SK-MEL-5 (cell line): ENCODE measurements around a stretch of chr19.

GRCh38 chr19:56837392-56838579 is 2.7 kb downstream of the PEG3 start:
RAMPAGE:
- cytosol, long total RNA, result no peak
- long total RNA, result no peak
- nucleus, long total RNA, result no peak

DNA sequence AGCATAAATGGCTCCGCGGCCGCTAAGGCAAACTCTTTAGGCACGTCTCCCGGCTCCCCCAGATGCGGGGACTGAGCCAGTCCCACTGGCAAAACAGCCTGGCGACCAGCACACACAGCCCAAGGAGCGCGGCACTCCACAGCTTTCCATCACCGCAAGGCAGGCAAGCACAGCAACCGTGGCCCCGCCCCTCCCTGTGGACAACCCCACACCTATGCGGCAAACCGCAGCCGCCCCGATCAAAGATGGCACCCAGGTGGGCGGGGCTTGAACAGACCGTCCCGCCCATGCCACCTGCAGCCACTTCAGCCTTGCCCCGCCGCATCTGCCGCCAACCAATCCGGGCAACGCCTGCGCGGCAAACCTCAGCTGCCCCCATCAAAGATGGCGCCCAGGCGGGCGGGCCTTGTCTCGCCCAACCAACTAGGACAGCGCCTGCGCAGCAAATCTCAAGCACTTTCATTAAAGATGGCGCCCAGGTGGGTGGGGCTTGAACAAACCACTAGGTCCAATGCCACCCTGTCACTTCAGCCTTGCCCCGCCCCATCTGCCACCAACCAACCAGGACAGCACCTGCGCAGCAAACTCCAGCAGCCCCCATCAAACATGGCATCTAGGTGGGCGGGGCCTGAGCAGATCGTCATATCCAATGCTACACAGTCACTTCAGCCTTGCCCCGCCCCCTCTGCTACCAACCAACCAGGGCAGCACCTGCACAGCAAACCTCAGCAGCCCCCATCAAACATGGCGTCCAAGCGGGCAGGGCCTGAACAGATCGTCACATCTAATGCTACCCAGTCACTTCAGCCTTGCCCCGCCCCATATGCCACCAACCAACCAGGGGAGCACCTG is 1.6 kb downstream of the PEG3 start:
RAMPAGE:
- cytosol, long total RNA, result no peak
- long total RNA, result no peak
- nucleus, long total RNA, result no peak

DNA sequence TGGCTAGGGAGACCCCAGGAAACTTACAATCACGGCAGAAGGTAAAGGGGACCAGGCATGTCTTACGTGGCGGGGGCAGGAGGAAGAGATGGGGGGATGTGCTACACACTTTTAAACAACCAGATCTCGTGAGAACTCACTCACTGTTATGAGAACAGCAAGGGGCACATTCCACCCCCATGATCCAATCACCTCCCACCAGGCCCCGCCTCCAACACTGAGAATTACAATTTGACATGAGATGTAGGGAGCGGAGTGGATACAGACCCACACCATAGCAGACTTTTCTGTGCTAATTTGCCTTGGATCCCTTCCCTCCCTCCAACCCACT is 106.7 kb upstream of the PEG3 start:
RAMPAGE:
- cytosol, long total RNA, result no peak
- long total RNA, result no peak
- nucleus, long total RNA, result no peak

DNA sequence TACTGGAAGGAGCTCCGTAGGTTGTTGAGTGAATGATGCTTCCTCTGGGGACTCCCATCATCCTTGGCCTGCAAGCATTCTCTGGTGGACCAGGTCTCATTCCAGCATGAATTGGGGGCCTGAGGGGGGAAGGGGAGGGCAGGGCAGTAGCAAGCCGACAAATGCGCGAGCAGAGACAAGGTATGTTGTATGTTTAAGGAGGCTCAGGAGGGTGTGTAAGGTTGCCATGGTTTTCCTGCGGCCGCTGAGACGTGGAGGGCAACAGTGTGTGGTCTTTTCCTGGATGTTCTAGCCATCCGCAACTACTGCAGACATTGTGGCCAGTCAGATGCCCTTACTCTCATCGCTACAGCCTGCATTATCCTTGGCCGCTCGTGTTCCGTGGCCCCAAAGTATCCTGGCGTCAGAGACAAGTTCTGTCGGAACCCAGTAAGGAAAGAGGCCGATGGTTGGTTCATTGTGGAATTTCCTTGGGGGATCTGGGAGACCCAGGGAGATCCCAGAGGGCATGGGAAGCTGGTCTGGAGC is 883 bp downstream of the ZNF264 start:
RAMPAGE:
- cytosol, long total RNA, result no peak
- long total RNA, result no peak
- nucleus, long total RNA, result no peak

DNA sequence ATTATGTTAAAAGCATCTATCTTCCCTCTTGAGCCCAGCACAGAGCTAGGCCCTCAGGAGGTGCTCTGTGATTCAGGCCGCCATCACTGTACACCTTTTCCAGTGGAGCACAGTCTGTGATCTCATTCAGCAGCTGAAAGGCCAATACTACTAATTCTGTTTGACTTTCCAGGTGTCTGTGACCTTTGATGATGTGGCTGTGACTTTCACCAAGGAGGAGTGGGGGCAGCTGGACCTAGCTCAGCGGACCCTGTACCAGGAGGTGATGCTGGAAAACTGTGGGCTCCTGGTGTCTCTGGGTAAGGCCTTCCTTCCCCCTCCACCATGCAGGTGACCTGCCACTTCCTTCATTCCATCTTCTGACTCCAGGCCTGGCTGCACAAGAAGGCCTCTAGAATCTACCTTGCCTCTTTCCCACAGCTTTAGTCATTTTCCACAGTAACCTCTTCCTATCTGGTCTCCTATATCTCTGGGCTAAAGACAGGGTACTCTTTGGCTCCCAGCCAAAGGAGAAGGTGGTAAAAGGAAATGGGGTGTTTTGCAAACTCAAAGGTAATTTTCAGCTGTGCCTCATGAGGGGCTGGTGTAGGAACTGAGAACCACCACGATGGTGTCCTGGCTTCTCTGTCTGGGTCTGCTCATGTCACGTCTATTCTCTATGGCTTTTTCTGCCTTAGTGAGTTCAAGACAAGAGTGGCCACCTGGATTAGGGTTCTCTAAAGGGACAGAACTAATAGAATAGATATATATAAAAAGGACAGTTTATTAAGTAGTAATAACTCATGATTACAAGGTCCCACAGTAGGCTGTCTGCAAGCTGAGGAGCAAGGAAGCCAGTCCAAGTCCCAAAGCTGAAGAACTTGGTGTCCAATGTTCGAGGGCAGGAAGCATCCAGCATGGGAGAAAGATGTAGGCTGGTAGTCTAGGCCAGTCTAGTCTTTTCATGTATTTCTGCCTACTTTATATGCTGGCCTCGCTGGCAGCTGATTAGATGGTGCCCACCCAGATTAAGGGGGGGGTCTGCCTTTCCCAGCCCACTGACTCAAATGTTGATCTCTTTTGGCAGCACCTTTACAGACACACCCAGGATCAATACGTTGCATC is 2.8 kb downstream of the ZNF264 start:
RAMPAGE:
- cytosol, long total RNA, result no peak
- long total RNA, result no peak
- nucleus, long total RNA, result no peak

GRCh38 chr19:57280903-57281323 is 628 bp downstream of the ZNF460 start:
RAMPAGE:
- cytosol, long total RNA, result no peak
- long total RNA, result no peak
- nucleus, long total RNA, result no peak

GRCh38 chr19:57817927-57818376 is 3.2 kb upstream of the ZNF552 start:
RAMPAGE:
- cytosol, long total RNA, result no peak
- long total RNA, result no peak
- nucleus, long total RNA, result no peak

DNA sequence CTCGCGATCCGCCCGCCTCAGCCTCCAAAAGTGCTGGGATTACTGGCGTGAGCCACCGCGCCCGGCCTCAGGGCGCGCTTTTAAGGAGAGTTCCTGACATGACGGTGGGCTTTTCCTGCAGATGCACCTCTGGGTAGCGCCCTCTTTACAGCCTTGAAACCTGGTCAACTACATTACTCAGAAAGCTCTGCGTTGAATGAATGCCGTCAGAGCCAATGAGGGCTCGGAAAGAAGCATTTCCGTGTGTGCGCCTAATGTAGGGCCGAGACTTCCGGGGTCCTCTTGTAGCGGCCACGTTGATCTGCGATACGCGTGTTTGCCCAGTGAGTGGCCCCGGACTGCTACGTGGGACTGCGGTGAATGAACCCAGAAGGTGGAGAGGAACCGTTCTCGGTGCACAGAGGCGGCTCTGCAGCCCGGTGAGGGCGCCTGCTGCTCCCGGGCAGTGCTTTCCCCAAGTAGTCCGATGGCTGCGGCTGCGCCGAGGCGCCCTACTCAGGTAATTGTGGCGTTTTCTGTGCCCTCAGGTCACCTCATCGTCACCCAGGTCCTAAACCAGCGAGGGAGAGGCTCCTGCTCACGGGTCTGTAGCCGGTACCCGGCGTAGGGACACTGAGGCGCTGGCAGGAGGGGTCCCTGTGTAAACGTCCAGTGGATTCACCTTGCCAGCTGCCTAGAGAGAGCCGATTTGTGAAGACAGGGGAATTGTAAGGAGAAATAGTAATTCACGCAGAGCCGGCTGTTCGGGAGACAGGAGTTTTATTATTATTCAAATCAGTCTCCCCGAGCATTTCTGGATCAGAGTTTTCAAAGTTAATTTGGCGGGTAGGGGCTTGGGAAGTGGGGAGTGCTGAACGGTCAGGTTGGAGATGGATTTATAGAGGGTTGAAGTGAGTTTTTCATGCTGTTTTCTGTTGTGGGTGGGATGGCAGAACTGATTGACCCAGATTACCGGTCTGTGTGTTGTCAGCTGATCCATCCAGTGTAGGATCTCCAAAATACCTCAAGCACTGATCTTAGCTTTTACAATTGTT is 5.1 kb upstream of the ZNF552 start:
RAMPAGE:
- cytosol, long total RNA, result start-site peak on the plus strand centred at position 280 of the sequence, 30 bp wide, 447 and 275 reads in 2 replicates
- long total RNA, result no peak
- nucleus, long total RNA, result start-site peak on the plus strand centred at position 303 of the sequence, 47 bp wide, 421 and 126 reads in 2 replicates

RAMPAGE:
- cytosol, long total RNA, result no peak
- long total RNA, result no peak
- nucleus, long total RNA, result no peak
Measured at GRCh38 chr19:57915526-57916201, 728 bp downstream of the ZNF417 start.

DNA sequence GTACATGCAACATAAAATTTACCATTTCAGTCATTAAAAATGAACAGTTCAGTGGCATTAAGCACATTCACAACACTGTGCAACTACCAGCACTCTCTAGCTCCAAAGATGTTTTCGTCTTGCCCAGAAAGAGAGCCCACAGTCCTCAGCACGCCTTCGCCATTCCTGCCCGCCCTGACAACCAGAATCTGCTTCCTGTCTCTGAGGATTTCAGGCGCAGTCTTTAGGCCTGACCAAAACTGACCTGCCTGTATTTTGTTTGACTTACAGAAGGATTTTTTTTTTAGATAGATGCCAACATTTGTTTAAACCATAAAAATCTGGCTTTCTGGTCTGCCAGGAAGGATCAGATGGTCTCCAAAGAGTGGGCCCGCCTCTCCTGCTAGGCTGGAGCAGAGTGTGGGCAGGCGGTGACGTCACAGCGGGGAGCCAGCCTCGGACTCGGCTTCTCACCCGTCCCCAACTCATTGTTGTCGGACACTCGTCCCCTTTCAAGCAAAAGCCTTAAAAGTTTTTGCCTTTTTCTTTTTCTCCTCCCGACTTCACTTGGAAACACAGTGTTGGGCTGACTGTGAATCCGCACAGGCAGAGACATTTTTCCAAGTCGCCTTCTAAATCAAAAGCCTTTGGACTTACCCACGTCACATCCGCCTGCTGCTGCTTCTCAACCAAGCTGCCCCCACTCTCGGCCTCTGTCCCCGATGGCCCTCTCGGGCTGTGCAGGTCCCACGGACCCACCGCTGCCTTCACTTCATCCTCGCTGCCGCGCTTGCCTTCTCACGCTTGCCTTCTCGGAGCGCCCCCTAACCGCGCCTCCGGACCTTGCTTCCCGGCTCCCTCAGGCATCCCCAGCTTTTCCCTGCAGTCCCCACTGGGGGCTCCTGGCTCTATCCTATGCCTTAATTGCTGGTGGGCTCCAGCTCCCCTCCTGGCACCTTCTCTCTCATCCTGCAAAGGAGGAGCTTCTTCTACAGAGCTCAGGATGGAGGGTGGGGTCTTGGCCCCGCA is 4.2 kb upstream of the ZNF135 start:
RAMPAGE:
- cytosol, long total RNA, result no peak
- long total RNA, result no peak
- nucleus, long total RNA, result no peak

DNA sequence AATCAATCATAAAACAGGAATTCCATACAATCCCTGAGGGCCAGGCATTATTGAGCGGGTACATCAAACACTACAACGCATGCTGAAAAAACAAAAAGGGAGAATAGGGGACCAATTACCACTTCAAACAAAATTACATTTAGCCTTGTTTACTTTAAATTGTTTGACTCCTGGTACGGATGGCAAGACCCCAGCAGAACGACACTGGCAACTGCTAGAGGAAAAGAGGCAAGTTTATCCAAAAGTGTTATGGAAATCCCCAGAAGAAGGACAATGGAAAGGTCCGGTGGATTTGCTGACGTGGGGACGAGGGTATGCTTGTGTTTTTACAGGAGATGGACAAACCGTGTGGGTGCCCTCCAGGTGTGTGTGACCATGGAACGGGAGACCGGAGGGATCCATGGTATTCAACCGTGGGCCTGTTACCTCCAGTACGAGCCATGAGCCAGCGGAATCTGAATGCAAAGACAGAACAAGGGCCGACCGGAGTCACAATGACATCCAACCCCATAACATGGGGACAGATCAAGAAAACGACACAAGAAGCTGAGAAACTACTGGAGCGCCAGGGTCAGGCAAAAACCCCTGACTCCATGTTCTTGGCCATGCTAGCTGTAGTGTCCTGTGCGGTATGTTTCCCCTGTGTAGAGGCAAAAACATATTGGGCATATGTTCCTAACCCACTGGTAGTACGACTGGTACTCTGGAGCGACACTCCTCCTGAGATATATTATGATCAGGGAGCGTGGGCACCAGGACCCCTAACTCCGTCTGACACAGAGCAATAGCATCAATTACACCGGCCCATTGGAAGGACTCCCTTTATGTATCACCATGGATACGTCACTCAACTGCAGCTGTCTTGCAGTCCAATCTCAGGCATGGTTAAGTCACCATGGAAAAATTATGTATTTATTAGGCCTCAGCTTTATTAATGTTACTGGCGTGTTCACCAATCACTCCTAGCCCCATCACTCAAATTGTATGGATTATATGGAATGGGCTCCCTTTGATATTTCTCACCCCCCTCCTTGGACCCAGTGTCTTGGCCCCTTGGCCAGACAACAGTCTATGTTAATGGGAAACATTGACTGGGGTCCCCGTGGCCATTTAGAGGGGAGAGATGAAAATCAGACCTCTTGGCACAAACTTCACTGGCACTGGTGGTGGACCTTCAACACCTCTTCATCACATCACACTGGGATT is 7.1 kb downstream of the ERVK3-1 start:
RAMPAGE:
- cytosol, long total RNA, result no peak
- long total RNA, result no peak
- nucleus, long total RNA, result no peak

RAMPAGE:
- cytosol, long total RNA, result no peak
- long total RNA, result no peak
- nucleus, long total RNA, result no peak
Measured at GRCh38 chr19:58361621-58362333, 774 bp downstream of the ZNF497 start.

DNA sequence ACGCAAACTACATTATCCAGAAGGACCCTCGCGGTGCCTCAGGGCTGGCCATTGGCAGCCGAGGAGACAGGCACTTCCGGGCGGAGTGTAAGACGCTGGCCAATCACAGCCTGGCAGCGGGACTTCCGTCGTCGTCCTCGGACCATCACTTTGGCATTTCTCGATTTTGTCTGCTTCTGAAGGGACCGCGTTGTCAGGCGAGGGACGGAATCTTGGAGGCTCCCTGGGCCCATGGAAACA is 297 bp upstream of the ZNF132 start:
RAMPAGE:
- cytosol, long total RNA, result no peak
- long total RNA, result no peak
- nucleus, long total RNA, result no peak

DNA sequence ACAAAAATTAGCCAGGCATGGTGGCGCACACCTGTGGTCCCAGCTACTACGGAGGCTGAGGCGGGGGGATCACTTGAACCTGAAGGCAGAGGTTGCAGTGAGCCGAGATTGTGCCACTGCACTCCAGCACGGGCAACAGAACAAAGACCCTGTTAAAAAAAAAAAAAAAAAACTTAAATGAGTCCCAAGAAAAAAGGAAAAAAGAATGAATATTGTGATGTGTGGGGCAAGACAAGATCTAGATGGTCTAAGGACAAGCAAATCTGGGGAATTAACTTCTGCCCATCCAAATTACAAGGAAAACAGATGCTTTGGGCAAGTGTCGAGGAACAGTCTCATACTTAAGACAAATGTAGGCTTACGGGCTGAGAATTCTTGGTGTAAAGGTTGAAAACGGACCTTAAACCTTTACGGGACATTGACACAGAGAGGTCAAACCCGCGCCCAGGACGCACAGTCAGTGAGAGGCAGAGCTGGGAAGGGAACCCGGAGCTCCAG is 655 bp upstream of the ZNF324 start:
RAMPAGE:
- cytosol, long total RNA, result no peak
- long total RNA, result no peak
- nucleus, long total RNA, result no peak

RAMPAGE:
- cytosol, long total RNA, result no peak
- long total RNA, result no peak
- nucleus, long total RNA, result no peak
Measured at GRCh38 chr19:58509803-58510494, 1.8 kb downstream of the SLC27A5 start.

DNA sequence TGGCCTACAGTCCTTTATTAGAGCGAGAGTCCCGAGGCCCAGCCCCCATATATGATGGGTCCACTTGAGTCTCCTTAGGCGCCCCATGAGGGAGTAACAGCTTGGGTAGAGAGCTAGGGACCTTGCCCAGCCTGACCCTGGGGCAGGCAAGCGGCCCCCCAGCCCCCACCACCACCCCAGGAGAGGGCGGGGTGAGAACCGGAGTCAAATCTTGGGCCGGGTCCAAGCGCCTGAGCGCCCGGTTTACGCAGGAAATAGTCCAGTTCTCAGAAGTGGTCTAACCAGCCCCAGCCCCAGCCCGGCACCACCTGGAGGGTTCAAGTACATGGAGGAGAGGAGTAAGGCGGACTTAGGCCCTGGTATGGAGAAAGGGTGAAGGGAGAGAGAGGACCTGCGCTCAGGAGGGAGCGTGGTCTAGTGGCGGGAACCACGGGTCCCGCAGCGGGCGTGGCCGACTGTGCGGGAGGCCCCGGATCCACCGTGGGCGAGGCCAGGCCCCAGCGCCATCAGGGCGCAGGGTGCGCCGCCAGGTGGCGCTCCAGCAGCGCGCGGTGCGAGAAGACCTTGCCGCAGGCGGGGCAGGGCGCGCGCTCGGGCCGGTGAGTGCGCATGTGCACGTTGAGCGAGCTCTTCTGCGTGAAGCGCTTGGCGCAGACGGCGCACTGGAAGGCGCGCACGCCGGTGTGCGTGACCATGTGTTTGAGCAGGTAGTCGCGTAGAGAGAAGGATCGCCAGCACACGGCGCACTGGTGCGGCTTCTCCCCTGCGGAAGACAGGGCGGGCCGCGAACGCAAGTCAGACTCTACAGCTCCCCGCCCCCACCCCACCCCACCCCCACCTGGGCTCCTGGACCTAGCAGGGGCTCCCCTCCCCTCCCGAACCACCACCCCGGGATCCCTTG is 2.0 kb upstream of the SLC27A5 start:
RAMPAGE:
- cytosol, long total RNA, result no peak
- long total RNA, result no peak
- nucleus, long total RNA, result no peak

DNA sequence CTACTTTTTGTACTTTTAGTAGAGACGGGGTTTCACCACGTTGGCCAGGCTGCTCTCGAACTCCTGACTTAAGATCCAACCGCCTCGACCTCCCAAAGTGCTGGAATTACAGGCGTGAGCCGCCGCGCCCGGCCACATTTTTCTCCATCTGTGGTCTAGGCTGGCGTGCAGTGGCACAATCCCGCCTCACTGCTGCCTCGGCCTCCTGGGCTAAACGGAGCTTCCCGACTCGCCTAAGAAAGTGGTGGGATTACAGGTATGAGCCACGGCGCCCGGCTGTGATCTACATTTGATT is 339 bp upstream of the TRIM28 start:
RAMPAGE:
- cytosol, long total RNA, result no peak
- long total RNA, result no peak
- nucleus, long total RNA, result no peak

GRCh38 chr19:58545666-58546193 is 1.9 kb downstream of the TRIM28 start:
RAMPAGE:
- cytosol, long total RNA, result no peak
- long total RNA, result no peak
- nucleus, long total RNA, result no peak

GRCh38 chr19:58563686-58564482 is 5.5 kb upstream of the UBE2M start:
RAMPAGE:
- cytosol, long total RNA, result no peak
- long total RNA, result no peak
- nucleus, long total RNA, result no peak